HGPS cell (cell line): Measurements from ENCODE around the genes IFFO2 and NBL1.

DNA sequence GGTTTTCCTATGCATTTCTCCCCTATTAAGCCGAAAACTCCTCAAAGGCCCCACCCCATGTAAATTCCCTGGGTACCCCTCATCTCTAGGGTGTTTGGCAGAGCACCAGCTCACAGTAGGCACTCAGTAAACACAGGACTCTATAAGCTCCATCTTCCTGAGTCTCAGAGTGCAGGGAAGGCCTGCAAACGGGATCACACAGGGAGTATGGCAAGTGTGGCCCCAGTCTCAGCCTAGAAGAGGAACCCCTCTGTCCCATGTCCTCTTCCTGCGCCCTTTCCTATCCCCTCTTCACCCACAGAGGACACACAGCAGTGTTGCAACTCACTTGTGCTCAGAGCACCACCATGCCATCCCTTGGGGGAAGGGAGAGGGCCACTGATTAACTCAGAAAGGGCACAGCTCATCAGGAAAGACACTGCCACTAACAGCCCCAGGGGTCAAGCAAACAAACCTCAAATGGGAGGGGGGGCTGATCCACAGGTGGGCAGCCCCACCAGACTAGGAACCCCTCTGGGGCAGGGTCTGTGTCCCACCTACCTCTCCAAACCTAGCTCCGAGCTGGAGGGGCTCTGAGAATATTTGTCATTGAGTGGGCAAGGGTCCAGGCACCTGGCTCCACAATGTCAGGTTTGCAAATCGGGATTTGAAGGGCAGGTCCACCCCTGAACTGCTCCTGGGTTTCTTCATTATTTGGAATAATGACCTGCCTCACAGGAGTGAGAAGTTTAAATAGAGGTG lies 1.2 kb downstream of the ALDH4A1 start:
- RRBS = no CpG with 5 or more reads among the region's 5 CpGs

DNA sequence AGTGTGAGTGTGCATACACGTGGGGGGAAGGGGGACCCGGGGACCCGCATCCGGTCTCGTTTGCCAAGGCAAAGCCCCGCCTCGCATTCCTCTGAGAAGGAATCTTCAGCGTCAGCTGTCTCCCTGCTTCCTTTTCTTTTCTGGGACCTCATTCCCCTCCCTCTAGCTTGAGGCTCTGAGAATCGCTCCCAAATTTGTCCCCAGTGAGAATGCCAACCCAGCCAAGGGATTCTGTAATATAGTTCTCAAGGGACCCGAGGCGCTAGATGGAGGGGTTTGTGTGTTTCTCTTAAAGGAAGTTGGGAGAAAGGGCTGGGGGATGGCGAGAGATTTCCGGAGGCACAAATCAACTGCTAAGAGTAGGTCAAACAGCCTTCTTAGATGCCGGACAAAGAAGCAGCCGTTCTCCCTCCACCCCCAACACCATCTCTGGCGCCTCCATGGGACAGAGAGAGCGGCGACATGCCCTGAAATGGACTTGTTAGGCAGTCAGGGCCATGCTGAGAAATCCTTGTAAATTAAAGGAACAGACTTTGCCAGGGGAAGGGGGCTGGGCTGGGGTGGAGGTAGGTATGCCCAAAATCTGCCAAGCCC lies 6.6 kb downstream of the IFFO2 start:
- RRBS = no CpG with 5 or more reads among the region's 18 CpGs

DNA sequence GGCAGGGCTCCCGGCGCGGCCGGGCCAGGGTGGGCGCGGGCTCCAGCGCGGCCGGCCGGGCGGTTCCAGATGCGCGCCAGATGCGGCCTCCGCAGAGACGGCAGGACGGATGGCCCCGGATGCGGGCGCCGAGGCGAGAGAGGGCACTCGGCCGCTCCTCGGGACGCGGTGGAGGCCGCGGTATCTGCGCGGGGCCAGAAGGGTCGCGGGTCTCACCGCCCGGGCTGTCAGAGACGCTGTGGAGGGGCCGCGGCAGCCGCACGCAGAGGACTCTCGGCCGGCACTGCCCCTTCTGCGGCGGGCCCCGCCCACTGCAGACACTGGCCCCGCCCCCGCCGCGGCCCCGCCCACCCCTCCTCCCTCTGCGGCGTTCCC lies at the start of gene IFFO2:
Gene IFFO2 (minus strand): TSS at position 285 of the 375 bp plus-strand sequence.
- RRBS = 2% methylated on average over 27 of the region's 52 CpGs

DNA sequence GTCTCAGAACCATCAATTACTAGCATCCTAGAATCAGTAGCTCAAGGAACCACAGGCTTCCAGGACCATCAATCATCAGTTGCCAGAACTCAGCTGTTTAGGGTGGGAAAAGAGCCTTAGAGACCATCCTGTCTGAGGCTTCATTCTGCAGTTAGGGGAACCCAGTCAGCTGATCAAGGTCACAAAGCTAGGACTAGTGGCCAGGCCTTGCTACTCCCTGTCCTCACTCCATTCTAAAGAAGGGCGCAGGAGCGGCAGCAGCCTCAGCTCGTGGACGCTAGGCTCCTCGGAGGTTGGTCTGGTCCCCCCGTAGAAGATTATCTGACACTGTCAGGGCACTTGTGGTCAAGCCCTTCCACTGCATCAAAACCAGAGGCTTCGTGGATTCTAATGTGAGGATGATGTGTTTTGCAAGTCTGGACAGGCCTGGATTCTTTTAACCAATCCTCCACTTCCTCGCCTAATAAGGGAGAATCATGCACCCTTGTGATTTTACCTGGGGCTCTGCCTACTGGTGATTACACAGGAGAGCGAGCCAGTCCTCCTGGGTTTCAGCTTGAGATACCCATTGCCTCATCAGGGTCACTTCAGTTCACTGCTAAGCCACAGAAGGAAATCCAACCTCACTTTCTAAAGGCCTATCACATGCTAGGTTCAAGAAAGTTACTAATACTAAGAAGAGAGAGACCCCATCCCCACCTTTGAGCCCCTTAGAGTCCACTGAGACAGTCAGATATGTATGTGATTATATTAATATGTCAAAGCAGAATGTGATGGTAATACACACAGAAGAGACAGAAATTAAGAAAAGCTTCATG lies 41.8 kb upstream of the IFFO2 start:
- RRBS = no CpG with 5 or more reads among the region's 9 CpGs

DNA sequence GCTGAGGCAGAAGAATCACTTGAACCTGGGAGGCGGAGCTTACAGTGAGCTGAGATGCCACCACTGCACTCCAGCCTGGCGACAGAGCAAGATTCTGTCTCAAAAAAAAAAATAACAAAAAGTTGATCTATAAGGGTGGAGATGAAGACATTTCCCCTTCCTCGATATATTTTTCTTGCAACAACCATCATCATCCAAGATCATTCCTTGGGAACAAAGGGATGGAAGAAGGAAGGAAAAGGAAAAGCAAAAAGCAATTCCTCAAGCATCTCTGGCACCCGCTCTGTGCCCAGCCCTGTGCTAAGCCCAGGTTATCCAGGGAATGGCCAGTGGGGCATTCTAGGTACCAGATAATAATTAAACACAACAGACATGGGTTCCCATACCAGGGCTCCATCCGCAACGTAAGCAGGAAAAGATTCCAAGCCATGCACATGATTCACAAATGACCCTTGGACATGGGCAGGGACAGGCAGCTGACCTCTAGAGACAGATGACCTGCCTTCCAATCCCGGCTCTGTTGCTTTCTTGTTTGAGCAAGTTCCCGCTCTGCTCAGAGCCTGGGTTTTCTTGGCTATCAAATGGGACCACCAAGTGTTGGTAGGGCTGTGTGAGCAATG lies 57.1 kb upstream of the IFFO2 start:
- RRBS = no CpG with 5 or more reads among the region's 8 CpGs

GRCh38 chr1:19073734-19074844 lies 117.6 kb upstream of the IFFO2 start:
- RRBS = no CpG with 5 or more reads among the region's 34 CpGs

DNA sequence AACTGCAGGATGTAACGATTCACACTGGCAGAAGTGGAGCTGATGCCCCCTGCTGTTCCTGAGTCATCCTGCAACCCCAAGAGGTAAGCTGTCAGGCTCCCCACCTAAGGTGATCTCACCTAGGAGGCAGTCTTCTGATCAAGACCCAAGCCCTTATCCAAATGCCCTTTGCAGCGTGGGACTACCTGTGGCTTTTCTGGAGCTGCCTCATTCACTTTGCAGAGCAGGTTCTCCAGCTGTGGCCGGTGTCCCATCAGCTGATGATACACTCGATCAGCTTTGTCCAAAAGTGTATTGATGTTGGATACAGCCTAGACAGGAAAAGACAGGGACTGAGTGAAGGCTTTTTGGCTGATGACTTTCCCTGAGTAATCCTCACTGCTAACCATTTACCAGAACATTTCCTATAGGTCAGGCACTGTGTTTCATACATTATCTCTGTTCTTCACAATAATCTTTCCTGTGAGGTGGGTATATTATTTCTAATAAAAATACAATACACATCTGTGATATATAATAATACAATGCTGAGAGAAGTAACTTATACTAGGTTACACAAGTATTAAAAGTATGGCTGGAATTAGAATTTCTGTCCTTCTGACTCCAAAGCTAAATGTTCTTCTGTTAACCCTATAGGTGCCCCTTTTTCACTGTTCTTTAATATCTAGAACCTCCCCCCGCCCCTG lies 96.2 kb downstream of the UBR4 start:
- RRBS = no CpG with 5 or more reads among the region's 5 CpGs

DNA sequence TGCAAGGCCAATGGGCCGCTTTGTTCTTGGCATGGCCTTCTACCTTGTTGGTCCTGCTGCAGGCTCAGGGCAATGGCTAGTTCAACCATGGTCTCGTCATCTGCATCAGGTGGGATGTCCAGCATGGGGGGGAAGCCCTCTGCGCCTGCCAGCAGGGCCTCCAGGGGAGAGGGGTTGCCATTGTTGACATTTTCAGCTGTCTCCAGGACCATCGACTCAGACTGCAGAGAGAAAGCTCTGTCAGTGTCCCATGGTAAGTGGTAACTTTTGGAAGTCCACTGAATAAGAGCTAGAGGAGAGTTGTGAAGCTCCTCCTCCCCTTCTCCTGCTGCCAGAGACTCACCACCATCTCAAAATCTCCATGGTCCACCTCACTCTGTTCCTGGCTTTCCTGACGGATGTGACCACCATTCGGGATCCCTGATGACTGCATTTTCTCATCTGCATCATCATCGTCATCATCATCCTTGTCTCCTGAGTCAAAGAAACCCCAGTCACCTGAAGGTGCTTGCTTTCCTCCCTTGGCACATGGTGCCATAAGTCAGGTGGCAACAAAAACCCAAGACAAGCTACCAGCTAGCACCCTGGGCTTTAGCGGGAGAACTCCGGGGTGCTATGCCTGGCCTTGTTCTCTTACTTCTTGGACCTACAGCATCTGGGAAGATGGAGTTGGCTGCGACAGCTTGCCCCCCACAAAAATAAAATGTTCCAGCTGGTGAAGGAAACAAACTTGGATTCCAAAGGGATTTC lies 68.6 kb downstream of the UBR4 start:
- RRBS = no CpG with 5 or more reads among the region's 10 CpGs

GRCh38 chr1:19209950-19210132 lies 225 bp downstream of the UBR4 start:
- RRBS = 2% methylated on average over 14 of the region's 18 CpGs

DNA sequence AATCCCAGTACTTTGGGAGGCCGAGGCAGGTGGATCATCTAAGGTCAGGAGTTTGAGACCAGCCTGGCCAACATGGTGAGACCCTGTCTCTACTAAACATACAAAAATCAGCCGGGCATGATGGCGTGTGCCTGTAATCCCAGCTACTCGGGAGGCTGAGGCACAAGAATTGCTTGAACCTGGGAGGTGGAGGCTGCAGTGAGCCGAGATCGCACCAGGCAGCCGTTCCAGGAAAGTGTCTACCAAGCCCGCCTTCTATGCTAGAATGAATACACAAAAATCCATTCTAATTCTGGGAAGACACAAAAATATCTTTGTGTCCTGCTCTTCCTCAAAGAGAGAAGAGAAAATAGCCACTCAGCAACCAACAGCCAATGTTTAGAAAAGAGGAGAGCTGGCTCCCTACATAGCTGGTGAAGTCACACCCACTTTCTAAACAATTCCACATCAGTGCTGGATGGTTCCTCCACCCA lies 19.3 kb downstream of the EMC1 start:
- RRBS = no CpG with 5 or more reads among the region's 8 CpGs

DNA sequence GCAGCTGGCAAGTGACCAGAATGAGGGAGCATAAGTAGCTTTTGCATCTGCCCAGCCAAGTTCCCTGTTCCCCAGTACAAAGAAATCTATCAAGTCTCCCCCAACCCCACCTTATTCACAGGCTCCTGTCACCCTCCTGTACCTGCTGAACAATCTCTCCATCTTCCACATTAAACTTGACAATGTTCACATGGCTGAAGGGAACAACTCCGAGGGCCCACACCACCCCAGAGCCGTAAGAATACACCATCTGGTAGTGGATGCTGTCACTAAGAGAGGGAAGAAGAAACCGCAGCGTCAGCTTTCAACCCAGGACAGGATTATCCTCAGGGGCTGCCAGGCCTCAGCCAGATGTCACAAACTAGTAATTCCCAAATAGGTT lies 10.5 kb downstream of the EMC1 start:
- RRBS = no CpG with 5 or more reads among the region's 4 CpGs

DNA sequence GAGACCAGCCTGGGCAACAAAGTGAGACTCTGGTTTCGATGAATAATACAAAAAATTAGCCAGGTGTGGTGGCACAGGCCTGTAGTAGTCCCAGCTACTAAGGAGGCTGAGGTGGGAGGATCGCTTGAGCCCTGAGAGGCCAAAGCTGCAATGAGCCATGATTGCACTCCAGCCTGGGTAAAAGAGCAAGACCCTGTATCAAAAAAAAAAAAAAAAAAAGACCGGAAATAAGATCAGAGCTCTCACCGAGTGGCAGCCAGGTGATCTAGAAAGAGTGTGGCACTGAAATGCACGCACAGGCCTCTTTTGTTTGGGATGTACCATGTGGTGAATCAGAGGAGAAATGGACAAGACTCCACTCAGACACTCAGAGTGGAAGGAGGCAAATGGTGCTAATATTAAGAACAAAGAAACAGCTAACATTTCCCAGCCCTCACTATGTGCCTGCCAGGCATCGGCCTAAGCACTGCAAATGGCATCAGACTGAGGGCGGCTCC lies 16.0 kb downstream of the AKR7A3 start:
- RRBS = no CpG with 5 or more reads among the region's 7 CpGs

- RRBS = no CpG with 5 or more reads among the region's 5 CpGs
Measured at GRCh38 chr1:19274598-19275075, 13.9 kb downstream of the AKR7A3 start.

DNA sequence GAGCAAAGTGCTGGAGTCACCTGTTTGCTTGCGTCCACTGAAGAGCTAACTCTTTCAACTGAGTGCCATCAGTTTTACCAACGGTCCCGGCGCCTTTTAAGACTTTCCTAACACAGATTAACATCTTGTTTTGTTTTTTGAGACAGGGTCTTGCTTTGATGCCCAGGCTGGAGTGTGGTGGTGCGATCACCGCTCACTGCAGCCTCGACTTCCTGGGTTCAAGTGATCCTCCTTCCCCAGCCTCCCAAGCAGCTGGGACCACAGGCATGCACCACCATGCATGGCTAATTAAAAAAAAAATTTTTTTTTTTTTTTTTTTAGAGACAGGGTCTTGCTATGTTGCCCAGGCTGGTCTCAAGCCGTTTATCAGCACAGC lies 50.8 kb downstream of the SLC66A1 start:
- RRBS = no CpG with 5 or more reads among the region's 8 CpGs

- RRBS = no CpG with 5 or more reads among the region's 10 CpGs
Measured at GRCh38 chr1:19398363-19398898, 86.3 kb downstream of the SLC66A1 start.

DNA sequence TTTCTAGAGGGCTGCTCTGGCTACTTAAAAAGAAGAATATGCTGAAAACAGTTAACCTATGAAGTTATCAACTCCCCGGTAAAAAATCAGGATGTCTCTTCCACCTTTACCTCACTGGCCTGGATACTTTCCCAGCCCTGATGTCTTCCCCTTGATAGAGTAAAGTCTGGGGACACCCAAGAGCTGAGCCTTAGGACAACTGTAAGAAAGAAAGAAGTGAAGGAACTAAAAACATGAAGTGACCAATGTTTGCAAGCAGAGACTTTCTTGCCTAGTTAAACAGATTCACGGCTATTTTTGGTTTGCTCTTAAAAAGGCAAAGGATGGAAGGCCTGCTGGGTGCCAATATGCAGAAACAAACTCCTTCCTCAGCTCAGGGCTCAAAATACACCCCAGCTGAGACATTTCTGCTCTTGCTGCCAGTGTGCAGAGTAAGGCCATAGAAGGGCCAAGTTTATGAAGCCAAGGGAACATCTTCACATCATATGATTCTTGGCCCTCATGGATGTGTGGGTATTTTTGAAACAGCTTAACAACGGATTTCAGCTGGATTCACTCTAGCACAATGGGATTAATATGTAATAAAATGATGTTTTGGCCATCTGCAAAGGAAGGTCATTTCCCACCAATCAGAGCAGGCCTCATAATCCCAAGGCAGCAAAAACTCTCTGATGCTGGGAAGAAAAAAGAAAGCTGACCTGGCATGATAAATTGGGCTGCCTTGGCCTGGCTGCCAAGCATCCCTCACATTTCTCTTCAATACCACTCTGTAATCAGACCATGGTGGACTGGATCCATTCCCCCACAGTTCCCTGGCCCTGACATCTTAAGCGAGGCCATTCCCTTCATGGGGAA lies 70.8 kb downstream of the CAPZB start:
- RRBS = no CpG with 5 or more reads among the region's 4 CpGs

DNA sequence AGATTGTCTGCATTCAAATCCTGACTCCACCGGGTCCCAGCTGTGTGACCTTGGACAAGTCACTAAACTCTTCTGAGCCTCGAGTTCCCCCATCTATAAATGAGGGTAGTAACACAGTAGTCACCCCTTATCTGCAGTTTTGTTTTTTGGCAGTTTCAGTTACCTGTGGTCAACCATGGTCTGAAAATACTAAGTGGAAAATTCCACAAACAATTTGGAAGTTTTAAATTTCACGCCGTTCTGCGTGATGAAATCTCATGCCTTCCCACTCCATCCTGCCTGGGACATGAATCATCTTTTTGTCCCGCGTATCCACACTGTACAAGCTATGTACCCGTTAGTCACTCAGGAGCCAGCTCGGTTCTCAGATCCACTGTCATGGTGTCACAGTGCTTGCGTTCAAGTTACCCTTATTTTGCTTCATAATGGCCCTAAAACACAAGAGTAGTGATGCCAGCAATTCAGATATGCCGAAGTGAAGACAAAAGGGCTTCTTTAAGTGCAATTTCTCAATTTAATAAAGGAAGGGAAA lies 49.3 kb downstream of the CAPZB start:
- RRBS = no CpG with 5 or more reads among the region's 11 CpGs

DNA sequence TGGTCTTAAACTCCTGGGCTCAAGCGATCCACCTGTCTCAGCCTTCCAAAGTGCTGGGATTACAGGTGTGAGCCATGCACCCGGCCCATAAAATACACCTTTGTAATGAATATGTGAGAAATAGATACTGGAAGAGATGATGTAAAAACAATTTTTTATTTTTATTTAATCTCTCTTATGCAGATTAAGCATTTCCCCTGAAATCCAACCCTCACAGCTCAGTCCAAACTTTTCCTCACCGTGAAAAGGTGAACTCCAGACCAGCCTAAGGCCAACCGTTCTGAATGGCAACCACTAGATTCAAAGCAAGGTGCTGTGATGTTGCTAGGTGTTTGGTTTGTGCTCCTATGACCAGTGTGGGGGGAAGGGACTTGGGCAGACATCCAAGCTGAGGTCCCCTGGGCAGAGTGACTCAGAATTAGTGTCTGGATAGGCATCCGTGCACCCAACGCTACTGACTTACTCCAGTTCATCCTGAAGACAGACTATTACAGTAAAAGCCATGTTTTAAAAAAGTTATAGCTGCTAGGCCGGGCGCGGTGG lies 45.0 kb downstream of the CAPZB start:
- RRBS = no CpG with 5 or more reads among the region's 9 CpGs

DNA sequence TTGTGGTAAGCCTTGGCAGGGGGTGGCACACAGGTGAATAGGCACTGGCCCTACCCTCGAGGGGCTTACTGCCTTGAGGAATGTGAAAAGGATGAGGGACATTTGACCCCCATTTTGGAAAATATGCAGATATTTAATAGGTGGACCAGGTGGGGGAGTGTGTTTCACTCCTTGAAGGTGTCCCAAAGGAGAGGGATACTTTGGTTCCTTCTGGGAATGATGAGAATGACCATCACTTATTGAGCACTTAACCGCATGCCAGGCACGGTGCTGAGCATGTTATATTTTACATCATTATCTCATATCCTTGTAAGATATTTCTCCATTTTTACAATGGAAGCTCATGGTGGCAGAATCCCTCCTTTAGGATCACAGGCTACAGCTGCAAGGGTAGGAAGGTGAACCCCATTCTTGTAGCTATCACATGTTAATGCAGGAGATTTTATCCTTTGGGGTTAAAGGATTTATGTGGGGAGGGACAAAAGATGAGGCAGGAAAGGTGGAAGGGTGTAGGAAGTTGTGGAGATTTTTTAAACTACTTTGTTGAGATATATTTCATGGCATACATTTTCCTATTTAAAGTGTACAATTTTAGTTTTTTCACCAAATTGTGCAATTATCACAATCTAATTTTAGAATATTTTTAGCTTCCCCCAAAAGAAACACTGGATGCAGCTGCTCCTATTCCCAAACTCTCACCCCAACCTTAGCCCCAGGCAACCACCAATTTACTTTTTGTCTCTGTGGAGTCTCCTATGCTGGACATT lies 8.1 kb downstream of the MICOS10 start:
- RRBS = no CpG with 5 or more reads among the region's 3 CpGs

GRCh38 chr1:19644058-19644590 lies at the start of gene NBL1:
Gene NBL1 (plus strand): TSS chr1:19644311.
- RRBS = 2% methylated on average over 46 of the region's 94 CpGs